ENCODE measurements around the genes ADAMTS2, RUFY1, MAML1 and RASGEF1C.

- PRO-cap = no peak
- RAMPAGE, long total RNA, 4 experiments = no peak in any of the 4 experiments
Observed at GRCh38 chr5:179266706-179267431, 78.4 kb downstream of the ADAMTS2 start.

- PRO-cap = bidirectional peak, plus-strand start at chr5:179345555, minus-strand start at chr5:179345430
- RAMPAGE, long total RNA, 4 experiments = no peak in any of the 4 experiments
Observed at GRCh38 chr5:179345186-179345794, at the start of gene ADAMTS2. TSS of gene ADAMTS2 (minus strand) at chr5:179345461.

DNA sequence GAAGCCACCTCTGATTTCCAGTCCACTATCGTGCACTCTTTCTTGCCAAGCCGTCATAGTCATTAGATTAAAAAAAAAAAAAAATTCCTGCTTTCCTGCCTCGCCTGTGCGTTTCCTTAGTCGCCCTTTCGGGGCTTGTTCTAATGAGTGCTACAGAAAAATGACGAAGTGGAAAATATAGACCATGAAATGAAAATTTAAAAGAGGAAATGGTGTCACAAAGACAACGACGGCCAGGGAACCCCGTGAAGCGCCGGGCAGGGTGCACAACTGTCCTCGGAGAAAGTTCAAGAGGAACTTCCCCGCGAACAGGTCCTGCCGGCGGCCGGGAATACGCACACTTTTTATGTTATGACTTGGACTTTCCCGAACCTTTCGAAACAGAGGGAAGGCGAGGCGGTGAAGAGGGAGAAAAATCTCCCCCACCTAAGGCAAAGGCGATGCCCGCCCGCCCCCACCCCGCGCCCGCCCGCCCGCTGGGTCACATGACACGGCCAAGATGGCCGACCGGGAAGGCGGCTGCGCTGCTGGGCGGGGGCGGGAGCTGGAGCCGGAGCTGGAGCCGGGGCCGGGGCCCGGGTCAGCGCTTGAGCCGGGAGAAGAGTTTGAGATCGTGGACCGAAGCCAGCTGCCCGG is at the start of gene RUFY1:
RUFY1 (plus strand) TSS at position 484 of the 636 bp plus-strand sequence.
- PRO-cap = unidirectional peak, plus-strand start at position 119 of the sequence; bidirectional peak, plus-strand start at position 491 of the sequence, minus-strand start at position 452 of the sequence
- RAMPAGE, long total RNA, 4 experiments = start-site peak on the plus strand in 1 of 4 experiments, centred at position 495 of the sequence, 77 reads per replicate

DNA sequence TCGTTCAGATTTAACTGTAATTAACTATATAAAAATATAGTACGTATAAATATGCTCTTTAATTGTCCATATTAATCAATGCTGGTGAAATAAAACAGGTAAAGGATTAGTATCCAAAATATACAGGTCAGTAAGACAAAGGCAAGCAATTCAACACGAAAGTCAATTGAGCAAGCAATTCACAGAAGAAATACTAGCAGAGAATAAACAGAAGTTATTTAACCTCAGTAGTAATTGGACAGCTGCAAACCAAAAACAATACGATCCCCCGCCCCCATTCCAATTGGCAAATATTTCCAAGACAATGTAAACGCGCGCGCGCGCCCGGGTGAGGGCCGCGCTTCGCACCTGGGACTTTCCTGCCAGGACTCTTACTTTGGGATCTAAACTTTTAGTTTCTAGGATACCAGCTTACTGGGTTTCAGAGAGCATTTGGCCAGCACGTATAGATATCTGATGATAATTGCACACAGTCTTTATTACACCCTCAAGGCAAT is 8.5 kb downstream of the RUFY1 start:
- PRO-cap = no peak
- RAMPAGE, long total RNA, 4 experiments = no peak in any of the 4 experiments

DNA sequence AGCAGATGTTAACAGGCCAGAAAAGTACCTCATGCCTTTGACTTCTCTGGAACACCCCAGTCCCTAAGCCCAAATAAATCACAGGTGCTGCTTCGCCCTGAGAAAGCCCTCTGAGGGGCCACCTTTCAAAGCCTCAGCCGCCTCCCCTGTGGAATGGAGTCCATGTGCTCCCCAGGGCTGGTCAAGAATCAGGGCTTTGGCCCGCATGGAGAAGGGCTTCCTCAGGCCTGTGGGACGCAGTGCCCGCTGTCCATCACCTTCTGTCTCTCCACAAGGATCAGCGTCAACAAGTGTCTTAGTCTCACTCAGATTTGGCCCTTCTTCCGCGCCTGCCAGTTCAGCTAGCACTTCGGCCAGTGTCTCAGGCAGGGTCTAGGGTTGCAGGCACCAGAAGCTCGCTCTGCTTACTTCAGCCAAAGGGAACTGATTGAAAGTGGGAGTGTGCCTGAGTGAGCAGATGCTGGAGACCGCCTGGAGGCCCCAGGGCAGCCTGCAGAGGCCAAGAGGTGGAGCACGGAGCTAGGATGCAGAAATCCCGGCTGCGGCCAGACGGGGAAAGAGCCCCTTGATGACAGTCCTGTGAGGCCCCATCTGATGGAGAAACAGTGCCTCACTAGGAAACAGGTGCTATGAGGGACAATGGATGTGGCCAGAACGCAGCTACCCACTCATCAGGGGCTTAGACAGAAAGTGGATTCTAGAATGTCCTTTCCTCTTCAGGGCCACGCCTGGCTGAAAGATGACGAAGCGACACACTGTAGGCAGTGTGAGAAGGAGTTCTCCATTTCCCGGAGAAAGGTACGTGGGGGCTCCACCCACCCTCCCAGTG is 16.4 kb downstream of the HNRNPH1 start:
- PRO-cap = no peak
- RAMPAGE, long total RNA, 4 experiments = no peak in any of the 4 experiments

GRCh38 chr5:179657897-179658418 is 22.9 kb downstream of the CBY3 start:
- PRO-cap = no peak
- RAMPAGE, long total RNA, 4 experiments = start-site peak on the plus strand in 1 of 4 experiments, at chr5:179658200-179658235 at its widest, 7 reads per replicate

- PRO-cap = no peak
- RAMPAGE, long total RNA, 4 experiments = no peak in any of the 4 experiments
Observed at GRCh38 chr5:179722567-179723172, 10.0 kb upstream of the MAML1 start.

DNA sequence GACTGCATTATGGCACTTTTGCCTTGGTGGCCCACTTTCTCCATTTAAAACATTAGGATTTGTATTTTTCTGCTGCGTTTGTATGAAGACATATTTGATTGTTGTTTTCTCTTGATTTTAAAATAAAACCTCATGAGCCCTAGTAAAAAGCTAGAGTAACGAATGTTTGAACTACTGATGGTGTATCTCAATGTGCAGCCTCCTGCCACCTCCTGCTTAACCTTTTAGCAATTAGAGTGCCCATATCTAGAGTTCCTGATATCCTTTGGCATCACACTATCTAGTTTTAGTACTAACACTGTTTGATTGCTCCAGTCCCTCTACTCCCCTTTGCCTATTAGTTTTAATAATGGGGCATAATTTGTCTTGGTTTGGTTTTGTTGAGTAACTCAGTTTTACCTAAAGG is 1.1 kb upstream of the MAML1 start:
- PRO-cap = no peak
- RAMPAGE, long total RNA, 4 experiments = no peak in any of the 4 experiments

DNA sequence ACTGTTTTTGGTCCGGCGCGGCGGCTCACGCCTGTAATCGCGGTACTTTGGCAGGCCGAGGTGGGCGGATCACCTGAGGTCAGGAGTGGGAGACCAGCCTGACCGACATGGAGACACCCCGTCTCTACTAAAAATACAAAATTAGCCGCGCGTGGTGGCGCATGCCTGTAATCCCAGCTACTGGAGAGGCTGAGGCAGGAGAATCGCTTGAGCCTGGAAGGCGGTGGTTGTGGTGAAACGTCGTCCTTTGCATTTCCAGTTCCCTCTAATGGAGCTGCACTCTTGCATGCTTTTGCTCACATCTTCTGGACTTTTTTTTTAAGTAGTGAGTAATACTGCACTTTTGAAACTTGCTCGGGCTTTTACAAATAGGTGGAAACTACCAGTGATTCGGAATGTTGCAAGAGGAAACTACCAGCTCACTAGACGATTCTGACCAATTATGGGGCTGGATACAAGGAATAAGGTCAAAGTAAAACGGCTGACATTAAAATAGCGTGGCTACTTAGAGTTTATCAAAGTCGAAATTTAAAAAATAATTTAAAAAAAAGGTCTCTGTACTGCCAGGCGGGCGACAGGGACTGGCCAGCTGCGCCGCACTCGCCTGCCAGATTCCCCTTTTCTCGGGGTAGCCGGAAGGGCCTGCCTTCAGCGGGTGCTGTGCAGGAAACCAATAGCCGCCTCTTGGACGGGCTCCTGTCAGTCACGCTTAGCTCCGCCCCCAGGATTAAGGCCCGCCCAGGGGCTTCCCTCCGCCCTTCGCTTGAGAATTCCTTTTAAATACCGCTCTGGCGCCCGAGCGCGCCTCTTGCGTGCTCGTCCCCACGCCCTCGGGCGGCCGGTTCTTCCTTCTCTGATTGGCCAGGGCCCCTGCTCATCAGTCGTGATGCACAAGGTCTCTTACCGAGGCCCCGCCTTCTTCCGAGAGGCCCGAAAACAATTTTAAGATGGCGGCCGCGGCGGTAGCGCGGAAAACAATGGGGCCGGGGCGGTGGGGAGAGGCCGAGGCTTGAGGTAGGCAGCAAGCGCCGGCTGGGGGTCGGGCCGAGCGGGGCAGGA is at the start of gene MAML1:
MAML1 (plus strand) TSS at position 924 of the 1,059 bp plus-strand sequence.
- PRO-cap = bidirectional peak, plus-strand start at position 388 of the sequence, minus-strand start at position 270 of the sequence; bidirectional peak, plus-strand start at position 933 of the sequence, minus-strand start at position 634 of the sequence
- RAMPAGE, long total RNA, 4 experiments = no peak in any of the 4 experiments

GRCh38 chr5:179807247-179807685 is 600 bp upstream of the MGAT4B start:
- PRO-cap = bidirectional peak, plus-strand start at chr5:179807472, minus-strand start at chr5:179807387
- RAMPAGE, long total RNA, 4 experiments = no peak in any of the 4 experiments

- PRO-cap = bidirectional peak, plus-strand start at chr5:179819222, minus-strand start at chr5:179818990
- RAMPAGE, long total RNA, 4 experiments = no peak in any of the 4 experiments
Observed at GRCh38 chr5:179818601-179819351, 1.9 kb upstream of the SQSTM1 start.

- PRO-cap = no peak
- RAMPAGE, long total RNA, 4 experiments = no peak in any of the 4 experiments
Observed at GRCh38 chr5:179839187-179840201, 18.8 kb downstream of the SQSTM1 start.

DNA sequence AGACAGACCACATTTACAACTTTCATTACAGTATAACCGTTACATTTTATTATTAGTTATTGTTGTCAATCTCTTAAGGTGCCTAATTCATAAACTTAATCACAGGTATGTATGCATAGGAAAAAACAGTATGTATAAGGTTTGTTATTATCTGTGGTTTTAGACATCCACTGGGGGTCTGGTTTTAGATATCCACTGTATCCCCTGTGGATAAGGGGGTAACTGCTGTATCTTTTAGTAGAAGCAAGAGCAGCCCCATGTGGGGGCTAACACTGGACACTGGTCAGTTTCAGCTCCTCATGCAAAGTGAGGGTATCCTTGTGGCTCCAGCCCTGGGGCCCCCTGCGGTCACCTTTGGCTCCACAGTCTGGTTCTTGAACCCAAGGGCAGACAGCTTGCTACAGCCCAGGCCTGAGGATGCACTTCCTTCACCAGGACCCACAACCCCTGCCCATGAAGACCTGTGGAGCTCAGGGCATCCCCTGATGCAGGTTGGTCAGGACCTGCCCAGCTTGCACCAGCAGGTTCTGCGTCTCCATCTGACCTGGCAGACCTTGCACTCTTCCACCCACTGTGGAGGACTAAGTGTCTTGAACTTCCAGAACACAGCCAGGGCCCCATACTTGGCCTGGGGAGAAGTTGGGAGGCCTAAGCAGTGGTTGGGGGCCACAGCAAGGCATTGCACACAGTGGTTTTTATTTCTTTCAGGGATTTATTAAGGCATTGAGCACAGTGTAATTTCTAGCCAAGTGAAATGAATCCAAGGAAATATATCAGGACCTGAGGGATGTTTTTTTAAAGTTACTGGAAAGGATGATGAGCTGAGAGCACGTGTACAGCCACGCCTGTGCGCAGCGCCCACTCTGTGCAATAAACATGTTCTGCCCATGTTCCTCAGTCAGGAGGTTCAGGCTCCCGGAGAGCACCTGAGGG is 3.7 kb upstream of the MRNIP start:
- PRO-cap = no peak
- RAMPAGE, long total RNA, 4 experiments = no peak in any of the 4 experiments

DNA sequence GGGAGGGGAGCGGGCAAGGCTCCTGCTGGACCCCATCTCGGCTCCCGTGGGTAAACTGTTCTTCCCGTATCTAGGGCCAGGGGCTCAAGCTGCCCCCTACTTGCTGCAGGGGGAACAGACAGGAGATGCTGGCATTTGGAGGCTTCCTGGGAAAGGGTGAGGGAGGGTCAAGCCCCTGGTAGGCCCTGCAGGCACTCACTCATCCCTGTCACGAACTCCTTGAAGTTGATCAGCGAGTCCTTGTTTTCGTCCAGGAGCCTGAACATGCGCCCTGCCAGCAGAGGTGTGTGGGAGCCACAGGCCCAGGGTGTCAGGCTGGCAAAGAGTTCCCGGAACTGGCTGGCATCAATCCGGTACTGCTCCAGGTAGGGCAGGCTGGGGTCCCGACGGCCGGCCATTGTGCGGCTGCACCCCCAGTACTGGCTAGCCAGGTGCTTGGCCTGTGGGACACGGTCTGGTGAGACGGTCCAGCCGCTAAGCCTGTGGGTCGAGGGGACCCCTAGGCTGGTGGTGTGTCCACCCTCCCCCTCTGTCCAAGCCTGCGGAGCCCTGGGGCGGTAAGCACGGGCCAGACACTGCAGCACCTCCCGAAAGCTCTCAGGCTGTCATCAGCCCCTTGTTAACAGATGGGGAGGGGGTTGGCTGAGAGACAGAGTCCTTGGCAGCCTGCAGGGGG is 11.6 kb upstream of the MRNIP start:
- PRO-cap = no peak
- RAMPAGE, long total RNA, 4 experiments = no peak in any of the 4 experiments

DNA sequence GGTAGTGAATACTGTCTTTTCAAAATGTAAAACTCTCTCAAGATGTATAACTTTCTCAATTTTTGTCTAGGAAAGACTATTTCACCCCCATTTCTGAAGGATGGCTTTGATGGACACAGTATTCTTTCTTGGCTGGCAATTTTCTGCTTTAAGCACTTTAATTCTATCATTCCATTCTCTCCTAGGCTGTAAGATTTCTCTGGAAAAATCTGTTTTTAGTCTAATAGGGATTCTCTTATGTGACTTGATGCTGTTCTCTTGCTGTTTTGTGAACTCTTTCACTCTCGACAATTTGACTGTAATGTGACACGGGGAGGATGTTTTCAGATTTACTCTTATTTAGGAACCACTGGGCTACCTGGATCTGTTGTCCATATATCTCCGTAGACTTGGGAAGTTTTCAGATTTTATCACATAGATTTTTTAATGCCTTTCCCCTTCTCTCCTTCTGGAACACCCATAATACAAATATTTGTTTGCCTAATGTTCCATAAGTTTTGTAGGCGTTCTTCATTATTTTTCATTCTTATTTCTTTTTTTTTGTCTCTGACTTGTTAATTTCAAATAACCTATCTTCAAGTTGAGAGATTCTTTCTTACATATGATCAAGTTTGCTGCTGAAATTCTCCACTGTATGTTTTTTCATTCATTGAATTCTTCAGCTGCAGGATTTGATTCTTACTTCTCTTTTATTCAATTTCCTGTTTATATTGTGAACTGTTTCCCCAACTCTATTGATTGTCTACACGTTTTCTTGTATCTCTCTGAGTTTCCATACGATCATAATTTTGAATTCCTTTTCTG is 71.3 kb downstream of the RNF130 start:
- PRO-cap = no peak
- RAMPAGE, long total RNA, 4 experiments = no peak in any of the 4 experiments

DNA sequence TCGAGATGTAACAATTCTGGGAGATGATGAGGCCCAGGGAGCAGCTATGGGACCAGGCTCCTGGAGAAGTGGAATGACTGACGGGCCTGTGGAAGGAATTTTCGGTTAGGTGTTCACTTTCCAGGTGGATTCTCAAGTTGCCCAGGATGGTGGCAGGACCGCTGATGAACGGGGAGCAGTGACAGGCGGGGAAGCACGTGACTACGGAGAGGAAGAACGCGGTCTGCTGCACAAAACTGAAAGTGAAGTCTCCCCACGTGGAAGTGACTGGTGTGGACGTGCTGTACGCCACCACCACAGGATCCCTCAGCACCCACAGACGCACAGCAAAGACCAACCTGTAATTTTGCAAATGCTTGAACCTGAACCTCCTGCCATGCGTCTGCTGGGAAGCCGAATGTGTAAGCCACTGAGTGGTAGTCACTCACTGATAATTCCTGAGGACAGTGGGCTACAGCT is 51.4 kb downstream of the RNF130 start:
- PRO-cap = no peak
- RAMPAGE, long total RNA, 4 experiments = no peak in any of the 4 experiments

GRCh38 chr5:180072567-180073076 is 1.1 kb upstream of the RNF130 start:
- PRO-cap = no peak
- RAMPAGE, long total RNA, 4 experiments = no peak in any of the 4 experiments

DNA sequence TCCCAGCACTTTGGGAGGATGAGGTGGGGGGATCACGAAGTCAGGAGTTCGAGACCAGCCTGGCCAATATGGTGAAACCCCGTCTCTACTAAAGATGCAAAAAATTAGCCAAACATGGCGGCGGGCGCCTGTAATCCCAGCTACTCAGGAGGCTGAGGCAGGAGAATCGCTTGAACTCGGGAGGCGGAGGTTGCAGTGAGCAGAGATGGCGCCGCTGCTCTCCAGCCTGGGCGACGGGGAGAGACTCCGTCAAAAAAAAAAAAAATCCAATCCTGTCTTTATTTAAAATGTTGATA is 18.2 kb upstream of the RNF130 start:
- PRO-cap = no peak
- RAMPAGE, long total RNA, 4 experiments = no peak in any of the 4 experiments

- PRO-cap = no peak
- RAMPAGE, long total RNA, 4 experiments = no peak in any of the 4 experiments
Observed at GRCh38 chr5:180208982-180209628, at the start of gene RASGEF1C. TSS of gene RASGEF1C (minus strand) at chr5:180209211.

DNA sequence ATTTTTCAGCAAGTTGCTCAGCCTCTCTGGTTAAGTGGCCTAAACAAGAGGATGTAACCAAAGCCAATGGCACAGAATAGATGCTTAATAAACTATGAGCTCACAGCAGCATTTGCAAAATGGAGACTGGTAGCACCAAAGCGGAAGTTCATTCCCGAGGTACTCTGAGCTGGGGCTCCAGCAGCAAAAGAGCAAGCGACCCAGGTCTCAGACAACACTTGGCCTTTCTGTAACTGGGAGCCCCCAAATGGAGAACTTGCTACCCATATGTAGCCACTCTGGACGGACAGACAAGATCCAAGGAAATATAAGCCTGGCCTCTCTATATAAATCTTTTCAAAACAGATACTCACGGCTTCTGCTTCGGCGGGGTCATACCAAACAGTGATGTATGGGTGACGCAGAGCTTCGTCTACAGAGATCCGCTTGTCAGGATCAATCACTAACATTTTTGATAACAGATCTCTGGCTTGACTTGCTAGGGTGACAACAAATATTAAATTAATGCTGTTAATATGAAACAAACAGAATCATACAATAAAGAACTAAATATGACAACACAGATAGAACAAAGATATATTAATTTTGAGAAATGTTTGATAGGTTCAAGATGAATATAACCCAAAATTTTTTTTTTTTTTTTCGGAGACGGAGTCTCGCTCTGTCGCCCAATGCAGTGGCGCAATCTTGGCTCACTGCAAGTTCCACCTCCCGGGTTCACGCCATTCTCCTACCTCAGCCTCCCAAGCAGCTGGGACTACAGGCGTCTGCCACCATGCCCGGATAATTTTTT is 31.9 kb upstream of the RASGEF1C start:
- PRO-cap = no peak
- RAMPAGE, long total RNA, 4 experiments = no peak in any of the 4 experiments